Mesenteric fat pad (tissue), 1 donor: ENCODE measurements around the genes SENP1, OR5BS1P and FKBP11.

GRCh38 chr12:48105756-48106463, at the start of gene SENP1:
SENP1 (minus strand) TSS chr12:48106079.
- PRO-cap = bidirectional peak, plus-strand start at chr12:48106116, minus-strand start at chr12:48105951

GRCh38 chr12:48175929-48176510, 7.4 kb upstream of the CCDC184 start:
- PRO-cap = no peak

DNA sequence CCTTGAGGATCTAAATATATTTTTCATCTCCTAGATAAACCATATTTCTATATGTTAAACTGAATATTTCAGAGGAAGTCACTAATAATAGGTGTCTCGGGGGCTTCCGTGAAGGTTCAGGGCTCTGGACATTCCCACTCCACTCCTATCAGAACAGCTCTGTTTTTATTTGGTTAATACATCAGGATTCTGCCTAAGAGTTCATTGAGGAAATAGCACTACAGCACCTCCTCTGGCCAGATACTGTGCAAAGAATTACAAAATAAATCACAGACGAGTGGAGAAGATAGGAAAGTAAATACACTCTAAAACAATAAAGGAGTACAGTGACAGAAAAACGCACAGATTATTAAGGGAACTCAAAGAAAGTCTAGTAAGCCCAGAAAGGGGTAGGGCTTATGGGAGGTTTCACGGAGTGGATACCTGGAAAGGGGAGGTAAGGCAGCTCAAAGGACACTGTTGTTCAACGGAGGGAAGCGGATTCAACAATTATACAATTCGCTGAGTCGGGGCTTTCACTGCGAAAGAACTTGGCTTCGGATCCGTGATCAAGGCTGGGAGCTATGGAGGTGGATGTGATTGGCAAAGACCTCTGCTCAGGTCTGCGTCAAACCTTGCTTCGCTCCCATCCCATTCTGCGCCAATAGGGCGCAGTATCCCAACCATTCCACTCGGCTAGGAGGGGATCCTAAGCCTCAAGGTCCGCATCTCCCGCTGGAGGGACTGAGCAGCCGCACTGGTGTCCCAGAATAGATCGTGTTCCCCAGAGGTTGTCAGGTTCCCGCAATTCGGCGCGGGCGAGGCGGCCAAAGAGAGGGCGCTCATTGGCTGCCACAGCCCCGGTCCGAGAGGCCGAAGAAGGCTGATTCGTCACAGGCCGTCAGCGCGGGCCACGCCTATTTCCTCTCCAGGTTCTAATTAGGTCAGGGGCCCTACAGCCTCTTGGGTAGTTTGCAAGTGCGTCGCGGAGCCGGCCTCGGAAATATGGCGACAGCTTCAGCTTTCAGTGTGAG, 5.4 kb downstream of the OR10AD1 start:
- PRO-cap = bidirectional peak, plus-strand start at position 949 of the sequence, minus-strand start at position 751 of the sequence

GRCh38 chr12:48559467-48560113, at the start of gene OR5BS1P:
OR5BS1P (plus strand) TSS chr12:48559882.
- PRO-cap = no peak

DNA sequence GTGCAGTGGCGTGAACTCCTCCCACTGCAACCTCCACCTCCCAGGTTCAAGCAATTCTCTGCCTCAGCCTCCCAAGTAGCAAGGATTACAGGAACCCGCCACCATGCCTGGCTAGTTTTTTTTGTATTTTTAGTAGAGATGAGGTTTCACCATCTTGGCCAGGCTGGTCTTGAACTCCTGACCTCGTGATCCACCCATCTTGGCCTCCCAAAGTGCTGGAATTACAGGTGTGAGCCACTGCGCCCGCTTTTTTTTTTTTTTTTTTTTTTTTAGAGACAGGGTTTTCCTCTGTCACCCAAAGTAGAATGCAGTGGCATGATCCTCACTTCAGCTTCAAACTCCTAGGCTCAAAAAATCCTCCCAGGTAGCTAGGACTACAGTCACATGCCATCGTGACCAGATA, 17.4 kb downstream of the KANSL2 start:
- PRO-cap = no peak

GRCh38 chr12:48678891-48679421, 3.1 kb downstream of the KANSL2 start:
- PRO-cap = no peak

DNA sequence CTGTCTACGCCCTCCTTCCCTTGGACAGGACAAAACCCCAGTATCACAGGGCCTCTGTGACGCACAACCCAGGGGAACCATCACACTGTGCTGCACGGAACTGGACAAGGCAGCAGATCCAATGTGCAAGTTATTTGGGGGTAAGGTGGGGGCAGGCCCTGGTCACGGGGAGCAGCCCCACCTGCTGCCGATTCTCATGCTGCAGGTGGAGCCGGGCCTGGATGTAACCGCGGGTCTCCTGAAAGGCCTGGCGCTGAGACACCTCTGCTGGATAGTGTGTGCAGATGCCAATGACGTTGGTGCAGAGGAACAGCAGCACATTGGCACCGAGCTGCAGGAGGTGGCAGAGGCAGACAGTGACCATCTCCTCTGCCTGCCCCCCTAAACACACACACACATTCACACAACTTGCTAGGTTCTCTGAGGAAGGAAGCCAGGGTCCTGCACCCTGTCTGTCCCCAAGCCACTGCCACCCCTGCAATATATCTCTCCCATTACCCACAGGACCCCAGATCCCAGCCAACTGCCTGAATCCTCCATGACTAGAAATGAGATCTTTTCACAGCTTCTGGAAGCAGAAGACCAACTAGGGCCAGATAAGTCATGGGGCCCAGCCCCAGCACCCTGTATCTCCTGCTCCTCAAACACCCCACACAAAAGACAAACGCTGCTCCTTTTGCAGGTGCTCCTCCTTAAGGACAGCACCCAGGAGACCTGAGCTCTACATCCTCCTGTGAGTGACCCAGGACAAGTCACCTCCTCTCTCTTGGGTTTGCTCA, 10.8 kb downstream of the ADCY6 start:
- PRO-cap = no peak

GRCh38 chr12:48781225-48782067, 7.4 kb downstream of the ADCY6 start:
- PRO-cap = no peak

DNA sequence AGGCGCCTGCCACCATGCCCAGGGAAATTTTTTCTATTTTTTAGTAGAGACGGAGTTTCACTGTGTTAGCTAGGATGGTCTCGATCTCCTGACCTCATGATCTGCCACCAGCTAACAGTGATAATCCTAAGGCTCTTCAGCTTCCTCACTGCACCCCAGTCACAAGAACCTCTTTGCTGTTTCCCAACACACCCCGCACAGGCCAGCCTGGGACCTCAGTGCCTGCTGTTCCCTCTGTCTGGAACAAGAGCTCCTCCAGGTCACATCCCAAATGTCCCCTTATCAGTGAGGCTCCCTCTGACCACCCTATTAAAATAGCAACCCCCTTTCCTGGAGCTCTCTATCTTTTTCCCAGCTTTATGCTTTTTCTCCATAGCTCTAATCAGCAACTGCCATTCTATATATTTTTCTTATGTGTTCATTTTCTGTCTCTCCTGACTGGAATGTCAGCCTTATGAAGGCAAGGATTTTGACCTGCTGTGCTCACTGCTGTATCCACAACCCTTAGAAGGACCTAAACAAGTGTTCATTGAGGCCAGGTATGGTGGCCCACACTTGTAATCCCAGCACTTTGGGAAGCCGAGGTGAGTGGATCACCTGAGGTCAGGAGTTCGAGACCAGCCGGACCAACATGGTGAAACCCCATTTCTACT, 4.0 kb downstream of the ADCY6 start:
- PRO-cap = no peak

- PRO-cap = no peak
Measured at GRCh38 chr12:48786479-48787653, 2.0 kb downstream of the ADCY6 start.

DNA sequence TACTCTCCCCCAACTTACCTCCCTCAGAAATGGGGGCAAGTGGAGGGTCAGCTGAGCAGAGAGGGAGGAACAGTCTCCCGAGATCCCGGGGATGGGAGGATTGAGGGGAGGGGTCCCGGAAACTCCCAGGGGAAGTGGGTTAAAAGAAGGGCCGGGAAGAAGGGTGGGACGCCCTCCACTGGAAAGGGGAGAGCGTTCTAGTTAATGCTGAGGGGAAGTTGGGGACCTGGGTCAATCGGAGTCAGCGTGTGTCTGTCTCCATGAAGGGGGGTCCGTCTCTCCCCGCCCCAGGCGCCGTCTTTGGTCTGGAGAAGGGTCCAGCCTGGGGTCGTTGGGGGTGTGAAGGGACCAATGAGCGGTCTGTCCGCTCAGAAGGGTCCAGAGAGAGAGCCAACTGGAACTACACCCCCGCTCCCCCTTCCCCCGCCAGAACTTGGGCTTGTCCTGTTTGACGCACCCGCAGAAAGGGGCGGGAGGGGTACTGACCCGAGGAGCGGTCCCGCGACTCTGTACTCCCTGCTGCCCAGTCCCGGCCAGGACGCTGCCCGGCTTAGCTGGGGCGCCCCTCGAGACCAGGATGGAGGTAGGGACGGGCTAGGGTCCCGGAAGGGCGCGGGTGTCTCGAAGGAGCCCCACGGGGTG, 4.2 kb upstream of the CACNB3 start:
- PRO-cap = unidirectional peak, plus-strand start at position 462 of the sequence

- PRO-cap = bidirectional peak, plus-strand start at chr12:48815560, minus-strand start at chr12:48815426
Measured at GRCh38 chr12:48815078-48815805, 3.1 kb upstream of the CACNB3 start.

GRCh38 chr12:48829390-48829621, 11.0 kb downstream of the CACNB3 start:
- PRO-cap = no peak

GRCh38 chr12:48881703-48882888, 16.4 kb upstream of the RND1 start:
- PRO-cap = bidirectional peak, plus-strand start at chr12:48882660, minus-strand start at chr12:48882525

- PRO-cap = unidirectional peak, minus-strand start at chr12:48925520
Measured at GRCh38 chr12:48925291-48925880, at the start of gene FKBP11. FKBP11 (minus strand) TSS chr12:48925492.

- PRO-cap = no peak
Measured at GRCh38 chr12:49044099-49045165, 16.2 kb downstream of the KMT2D start.

DNA sequence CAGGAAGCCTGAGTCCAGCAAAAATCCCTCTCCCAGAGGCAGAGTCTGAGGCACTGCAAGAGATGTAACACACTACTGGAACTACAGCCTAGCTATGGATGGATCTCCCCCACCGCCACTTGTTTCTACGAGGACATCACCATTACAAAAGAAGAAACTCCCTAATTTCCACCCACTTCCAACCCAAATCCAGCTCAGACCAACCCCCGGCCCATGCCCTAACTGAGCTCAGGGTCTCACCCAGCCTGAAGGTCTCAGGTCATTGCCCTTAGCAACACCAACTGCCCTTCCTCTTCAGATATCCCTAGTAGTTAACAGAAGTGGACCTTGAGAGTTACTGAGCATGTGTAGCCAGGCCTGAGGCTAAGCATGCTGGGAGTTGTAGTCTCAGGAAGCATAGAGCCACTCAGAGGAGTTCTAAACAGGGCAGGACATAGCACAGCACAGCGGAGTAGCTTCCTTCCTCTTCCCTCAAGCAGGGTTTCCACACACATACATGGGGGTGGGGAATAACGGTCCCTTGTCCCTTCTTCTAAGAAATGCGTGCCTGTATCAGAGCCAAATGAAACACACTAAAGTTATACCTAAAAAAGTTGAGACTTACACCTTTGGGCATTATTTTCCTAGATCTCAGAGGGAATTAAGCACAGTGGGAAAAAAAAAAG, 4.7 kb downstream of the KMT2D start:
- PRO-cap = no peak

- PRO-cap = no peak
Measured at GRCh38 chr12:49095164-49095415, 489 bp upstream of the DHH start.

- PRO-cap = no peak
Measured at GRCh38 chr12:49096846-49097299, 2.3 kb upstream of the DHH start.

DNA sequence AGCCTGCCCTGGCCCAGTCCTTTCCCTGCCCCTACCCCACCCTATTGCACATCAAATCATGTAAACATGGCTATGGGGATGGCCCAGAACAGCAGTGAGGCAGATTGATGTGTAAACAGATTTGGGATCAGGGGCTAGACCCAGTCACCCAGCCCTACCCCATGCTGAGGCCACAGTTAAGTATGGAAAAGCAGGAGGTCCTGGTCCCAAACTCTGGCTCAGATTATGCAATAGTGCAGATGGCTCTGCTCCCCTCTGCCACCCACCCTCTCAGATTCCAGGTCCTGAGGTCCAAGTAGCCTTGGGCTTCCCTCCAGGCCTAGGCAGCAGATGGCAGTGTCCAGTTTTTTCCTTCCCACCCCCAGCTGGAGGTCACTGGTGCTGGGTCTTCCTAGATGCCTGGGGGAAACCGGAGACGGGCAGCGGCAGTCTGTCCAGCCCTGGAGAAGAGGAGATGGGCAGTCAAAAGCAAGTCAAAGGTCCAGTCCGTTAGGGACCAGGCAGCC, 2.8 kb upstream of the DHH start:
- PRO-cap = no peak